ENCODE measurements around the genes TXK and SLC10A4.

GRCh38 chr4:48133532-48134703 is at the start of gene TXK:
TSS of gene TXK (minus strand) at chr4:48134250.
- RRBS, result no CpG with 5 or more reads among the region's 8 CpGs

DNA sequence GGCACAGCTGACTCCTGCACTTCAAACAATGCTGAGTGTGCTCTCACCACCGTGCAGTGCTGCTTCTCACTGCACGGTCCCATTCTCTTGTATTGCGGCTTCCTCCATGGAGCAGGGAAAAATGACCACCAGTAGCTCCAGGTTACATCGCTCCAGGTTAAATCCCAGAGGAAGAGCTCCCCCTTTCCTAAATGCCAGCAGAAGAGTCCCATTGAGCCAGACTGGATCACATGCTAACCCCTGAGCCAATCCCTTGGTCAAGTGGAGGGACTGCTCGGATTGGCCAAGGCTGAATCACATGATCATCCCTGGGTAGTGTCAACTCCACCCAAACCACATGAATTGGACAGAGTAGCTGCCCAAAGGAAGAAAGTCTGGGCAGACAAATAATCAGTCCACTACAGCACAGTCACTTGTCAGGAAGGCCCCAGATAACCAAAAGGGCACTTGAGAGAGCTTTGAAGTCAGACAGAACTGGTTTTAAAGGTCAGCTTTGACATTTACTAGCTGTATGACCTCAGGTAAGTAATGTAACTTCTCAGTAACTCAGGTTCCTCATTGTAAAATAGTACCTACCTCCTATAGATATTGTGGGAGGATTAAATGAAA is 14.4 kb downstream of the TEC start:
- RRBS, result no CpG with 5 or more reads among the region's 5 CpGs

GRCh38 chr4:48482887-48483703 is at the start of gene SLC10A4:
TSS of gene SLC10A4 (plus strand) at chr4:48483343.
- RRBS, result 10% methylated on average over 52 of the region's 80 CpGs

DNA sequence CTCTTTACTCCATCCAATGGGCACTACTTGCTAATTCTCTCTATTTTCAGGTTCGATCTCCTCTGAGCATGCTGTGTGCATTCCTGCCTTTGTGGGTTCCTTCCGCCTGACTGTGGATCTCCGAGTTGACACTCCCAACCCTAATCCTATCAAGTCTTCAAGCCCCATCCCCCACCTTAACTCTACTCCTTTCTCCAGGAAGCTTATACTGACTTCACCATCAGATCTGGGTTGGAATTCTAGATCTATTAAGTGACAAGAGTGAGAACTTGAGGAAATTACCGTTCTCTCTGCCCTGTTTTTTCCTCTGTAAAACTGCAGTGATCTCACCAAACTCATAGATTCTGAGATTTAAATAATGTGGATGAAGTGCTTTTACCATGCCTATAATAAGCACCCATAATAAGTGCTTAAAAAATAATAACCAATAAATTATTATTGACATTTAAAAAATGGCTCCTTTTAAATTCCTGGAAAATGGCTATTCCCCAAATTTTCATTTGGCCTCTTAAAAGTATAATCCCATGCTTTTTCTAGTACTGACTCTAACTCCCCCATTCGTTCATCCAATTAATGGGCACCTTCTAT is 64.7 kb downstream of the ZAR1 start:
- RRBS, result no CpG with 5 or more reads among the region's 5 CpGs

- RRBS, result no CpG with 5 or more reads among the region's 5 CpGs
Measured at GRCh38 chr4:48604378-48604909, 114.4 kb downstream of the ZAR1 start.

- RRBS, result no CpG with 5 or more reads among the region's 5 CpGs
Measured at GRCh38 chr4:48633793-48634529, 143.9 kb downstream of the ZAR1 start.

DNA sequence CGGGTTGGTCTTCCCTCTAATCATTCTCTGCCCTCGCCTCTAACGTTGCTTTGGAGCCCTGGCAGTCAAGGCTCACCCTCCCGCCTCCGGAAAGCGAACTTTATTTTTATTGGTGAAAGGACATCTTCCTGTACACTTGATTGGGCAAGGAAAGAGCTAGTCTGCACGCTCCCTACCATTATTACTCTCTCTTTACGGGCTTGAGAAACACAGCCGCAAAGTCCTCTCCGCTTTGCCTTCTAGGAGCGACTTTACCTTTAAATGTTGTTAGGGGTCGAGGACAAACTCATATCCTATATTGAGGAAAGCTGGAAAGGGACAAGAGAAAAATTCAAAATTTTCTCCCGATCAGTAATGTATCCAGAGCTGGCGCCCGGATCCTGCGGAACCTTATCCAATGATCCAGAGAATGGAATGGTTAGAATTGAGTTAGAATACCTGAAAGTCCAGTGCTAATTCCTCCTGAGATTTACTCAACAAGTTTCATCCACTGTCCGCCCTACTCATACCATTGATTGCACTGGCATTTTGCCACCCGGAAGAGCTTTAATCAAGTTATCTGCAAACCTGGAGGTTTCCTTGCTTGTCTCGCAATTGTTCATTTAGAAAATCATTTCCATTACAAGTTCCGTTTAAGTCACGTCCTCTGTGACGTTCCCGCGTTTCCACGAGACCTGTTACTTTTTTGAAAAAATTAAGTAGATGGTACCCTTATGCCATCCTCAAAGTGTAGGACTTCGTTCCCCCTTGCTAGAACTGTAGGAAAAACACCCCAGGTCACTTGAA is 554 bp upstream of the FRYL start:
- RRBS, result 3% methylated on average over 4 of the region's 26 CpGs

GRCh38 chr4:48835605-48836242 is 4.8 kb downstream of the OCIAD1 start:
- RRBS, result no CpG with 5 or more reads among the region's 6 CpGs

DNA sequence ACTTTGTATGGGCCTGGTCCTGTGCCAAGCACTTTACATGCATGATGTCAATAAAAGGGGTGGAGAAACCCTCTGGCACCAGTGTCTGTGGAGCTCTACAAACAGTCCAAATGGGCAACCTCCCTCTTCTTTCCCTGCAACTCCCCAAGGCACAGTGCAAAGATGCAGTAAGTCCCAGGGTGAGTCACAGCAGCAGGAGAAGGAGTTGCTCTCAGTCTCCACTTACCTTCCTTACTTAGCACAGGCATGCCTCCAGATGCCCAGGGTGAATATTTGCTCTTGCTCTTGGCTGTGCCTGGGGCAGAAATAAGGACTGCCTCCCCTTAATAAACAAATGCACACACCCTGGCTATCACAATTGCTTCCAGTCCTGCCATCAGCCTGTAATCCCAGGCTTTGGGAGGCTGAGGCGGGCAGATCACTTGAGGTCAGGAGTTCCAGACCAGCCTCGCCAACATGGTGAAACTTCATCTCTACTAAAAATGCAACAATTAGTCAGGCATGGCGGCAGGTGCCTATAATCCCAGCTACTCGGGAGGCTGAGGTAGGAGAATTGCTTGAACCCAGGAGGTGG is 4.2 kb downstream of the OCIAD2 start:
- RRBS, result no CpG with 5 or more reads among the region's 4 CpGs

DNA sequence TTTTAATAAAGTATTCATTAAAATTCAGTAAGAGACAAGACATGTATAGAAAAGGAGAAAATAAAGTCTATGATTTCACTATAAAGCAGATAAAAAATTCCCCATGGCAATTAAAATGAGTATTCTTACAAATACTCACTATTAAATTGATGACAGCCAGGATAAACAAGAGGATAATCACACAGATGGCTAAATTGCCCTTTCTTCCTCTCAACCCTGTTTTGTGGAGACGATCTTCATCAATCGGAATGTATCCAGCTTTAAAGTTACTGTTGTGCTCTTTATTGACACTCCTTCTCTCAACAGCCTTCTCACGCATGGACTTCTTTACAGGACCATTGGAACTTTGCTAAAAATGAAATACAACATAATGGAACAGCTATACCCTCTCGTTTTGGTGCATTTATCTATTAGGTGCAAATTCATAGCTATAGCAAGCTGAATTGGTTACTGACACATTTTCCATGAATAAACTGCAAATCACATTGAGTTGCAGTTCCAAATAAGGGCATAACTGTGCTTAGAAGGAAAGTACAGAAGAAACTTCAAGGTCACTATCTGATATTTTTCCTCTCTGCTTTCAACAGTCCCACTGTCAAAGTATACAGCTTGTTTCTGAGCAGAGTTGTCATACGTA is 4.7 kb downstream of the SGCB start:
- RRBS, result no CpG with 5 or more reads among the region's 5 CpGs

DNA sequence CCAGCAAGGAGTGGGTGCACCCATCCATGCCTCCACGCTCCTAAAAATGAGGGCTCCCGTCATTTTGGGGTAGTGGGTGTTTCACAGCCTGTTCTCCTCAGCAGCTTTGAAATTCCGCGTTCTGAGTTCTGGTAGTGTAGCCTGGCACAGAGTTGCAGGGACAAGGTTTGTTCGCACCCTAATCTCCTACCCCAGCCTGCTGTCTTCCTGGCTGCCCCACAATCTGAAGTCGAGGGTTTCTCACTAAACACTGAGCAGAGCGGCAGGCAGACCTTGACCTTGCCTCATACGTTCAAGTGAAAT is 112.2 kb downstream of the USP46 start:
- RRBS, result no CpG with 5 or more reads among the region's 8 CpGs

GRCh38 chr4:52588623-52589469 is 70.3 kb downstream of the USP46 start:
- RRBS, result no CpG with 5 or more reads among the region's 12 CpGs

DNA sequence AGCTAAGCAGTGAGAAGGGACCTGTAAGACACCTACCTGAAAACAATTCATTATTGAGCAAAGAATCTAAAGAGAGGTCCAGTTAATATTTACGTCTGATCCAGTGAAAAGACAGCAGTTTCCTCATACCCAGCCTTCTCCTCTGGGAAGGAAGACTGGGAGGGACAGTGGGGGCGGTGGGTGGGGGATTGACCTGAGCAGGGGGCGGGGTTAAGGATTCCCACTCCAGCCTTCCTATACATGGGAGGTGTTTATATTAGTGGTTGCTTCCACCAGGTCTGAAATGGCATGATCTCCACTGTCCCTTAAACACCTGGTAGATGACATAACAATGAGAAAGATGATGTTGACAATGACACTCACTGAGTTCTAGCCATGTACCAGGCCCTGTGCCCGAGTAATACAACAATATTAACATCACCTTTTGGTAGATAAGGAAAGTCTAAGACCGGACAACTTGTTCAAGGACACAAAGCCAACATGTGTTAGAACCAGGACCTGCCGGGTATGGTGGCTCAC is 2.8 kb downstream of the USP46 start:
- RRBS, result no CpG with 5 or more reads among the region's 6 CpGs

DNA sequence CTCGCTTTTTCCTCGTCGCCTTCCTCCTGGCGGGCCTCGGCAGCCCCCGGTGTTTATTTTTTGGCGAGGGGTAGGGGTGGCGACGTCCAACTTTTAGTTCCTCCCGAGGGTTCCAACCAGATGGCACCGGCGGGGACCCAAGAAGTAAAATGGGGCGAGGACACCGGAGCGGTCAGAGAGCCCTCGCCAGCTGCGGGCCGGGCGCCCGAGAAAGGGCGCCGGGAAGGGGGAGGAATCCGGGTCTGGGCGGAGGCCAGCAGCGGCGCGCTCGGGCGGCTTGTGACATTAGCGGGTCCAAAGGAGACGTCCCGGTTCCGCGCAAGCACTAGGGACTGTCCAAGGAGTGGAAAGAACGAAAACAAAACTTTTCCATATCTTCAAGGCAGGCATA is 636 bp upstream of the USP46 start:
- RRBS, result 4% methylated on average over 18 of the region's 35 CpGs

- RRBS, result 3% methylated on average over 32 of the region's 96 CpGs
Measured at GRCh38 chr4:52712087-52713088, 38.8 kb downstream of the ERVMER34-1 start.

- RRBS, result no CpG with 5 or more reads among the region's 19 CpGs
Measured at GRCh38 chr4:52841569-52842385, 20.3 kb upstream of the RASL11B start.

DNA sequence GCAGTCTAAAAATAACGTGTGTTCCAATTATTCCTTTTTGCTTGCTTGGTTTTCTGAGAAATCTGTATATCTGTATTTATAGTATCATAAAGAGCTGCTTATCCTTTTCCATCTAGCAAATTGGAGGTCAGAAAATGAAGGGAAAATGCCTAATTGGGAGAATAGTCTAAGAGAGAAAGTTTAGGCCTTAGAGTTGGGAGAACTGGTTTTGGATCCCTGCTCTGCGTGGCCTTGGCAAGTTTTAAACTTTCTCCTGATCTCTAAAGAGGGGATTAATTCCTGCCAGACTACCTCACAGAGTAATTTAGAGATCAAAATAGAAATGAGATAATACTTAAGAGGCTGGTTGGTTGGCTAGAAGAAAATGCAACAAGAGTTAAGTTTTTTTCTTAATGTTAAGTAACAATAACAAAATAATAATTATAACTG is 160.3 kb downstream of the RASL11B start:
- RRBS, result no CpG with 5 or more reads among the region's 2 CpGs

DNA sequence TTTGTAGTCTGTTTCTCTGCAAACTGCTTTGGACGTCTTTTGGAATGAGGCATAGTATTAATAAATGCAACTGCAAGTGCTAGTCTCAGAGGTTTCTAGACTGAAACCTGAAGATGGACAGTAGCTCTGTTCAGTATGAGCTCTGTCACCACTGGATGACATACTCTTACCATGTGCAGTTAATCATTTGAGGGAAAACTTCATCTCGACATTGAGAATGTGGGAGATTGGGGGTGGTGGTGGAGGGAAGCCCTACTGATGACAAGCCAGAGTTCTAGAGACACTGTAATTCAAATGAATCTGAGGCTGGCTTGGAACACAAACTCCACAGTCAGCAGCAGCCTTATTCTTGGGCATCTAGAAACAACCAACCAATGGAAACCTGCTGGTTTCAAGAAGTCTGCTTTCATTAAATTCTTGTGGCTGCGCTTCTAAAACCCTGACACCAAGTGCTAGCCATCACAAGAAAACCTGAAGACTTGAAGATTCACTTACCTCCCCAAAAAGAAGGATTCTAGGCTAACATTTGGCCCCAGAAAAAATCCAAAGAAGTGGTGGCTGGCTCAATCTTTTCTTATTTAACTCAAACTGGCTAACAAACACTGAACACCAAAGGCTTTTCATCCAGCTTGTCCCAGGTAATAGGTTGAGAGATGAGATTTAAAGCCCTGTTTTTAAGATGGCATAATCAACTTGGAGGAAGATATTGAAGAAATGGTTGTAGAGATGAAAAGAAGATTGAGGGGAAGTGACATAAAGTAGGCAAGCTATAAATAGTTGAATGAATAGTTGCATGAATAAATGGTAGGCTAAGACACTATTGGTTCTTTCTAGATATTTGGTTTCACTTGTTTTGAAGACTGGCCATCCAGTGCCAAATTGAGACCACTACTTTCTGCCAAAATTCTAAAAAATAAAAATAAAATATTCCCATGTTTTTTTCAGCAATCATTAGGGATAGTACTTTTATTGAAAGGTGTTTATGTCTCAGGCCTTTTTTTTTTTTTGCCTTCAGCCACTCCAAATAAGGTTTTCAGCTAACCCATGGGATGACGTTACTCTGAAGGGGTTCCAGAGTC is 161.9 kb downstream of the RASL11B start:
- RRBS, result no CpG with 5 or more reads among the region's 4 CpGs

GRCh38 chr4:53479123-53479556 is 101.7 kb downstream of the FIP1L1 start:
- RRBS, result no CpG with 5 or more reads among the region's 2 CpGs